Measurements from ENCODE around the gene ZNF462.

GRCh38 chr9:105245626-105245835 is 1.1 kb downstream of the SLC44A1 start:
- PRO-cap: bidirectional peak, plus-strand start at chr9:105245691, minus-strand start at chr9:105245529
- RAMPAGE, long total RNA, 4 experiments: no peak in any of the 4 experiments

DNA sequence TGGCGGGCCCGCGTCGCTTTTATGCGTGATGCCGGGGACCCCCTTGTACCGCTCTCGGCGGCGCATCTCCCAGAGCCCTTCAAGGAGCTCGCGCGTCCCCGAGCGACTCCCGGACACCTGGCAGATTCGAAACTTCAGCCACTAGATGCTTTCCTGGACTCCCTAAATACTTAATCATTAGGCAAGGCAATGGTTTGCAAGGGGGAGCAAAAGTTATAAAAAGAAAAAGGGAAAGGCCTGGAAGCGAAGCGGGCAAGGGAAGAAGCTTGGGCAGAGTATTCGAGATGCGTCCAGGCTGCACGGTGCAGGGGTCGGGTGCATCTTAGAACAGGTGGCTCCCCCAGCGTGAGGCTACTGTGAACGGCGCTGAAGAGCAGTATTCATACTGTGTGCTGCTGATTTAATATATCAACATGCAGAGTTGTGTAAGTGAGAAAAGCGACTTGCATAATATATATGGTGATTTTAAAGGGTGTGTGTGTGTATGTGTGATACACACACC is 5.7 kb upstream of the TAL2 start:
- PRO-cap: no peak
- RAMPAGE, long total RNA, 4 experiments: no peak in any of the 4 experiments

DNA sequence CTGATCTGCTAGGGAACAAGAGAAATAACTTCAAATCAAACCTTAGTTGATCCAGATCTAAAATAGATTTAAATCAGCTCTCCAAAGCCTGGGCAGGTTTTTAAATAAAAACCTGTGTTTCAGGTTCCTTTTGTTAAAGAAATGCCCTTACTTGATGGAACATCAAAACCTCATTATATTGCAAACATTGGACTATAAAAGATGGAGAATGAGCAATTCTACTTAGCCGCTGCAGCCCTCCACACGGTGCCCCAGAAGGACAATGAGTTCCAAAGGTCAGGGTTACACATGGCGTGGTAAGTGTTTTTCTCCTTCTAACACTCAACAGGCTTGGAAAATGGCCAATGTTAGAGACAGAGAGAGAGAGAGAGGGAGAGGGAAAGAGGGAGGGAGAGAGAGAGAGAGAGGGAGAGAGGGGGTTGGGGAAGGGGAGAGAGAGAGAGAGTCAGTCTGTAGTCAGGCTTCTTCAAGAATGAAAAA is 324.6 kb downstream of the TMEM38B start:
- PRO-cap: no peak
- RAMPAGE, long total RNA, 4 experiments: no peak in any of the 4 experiments

DNA sequence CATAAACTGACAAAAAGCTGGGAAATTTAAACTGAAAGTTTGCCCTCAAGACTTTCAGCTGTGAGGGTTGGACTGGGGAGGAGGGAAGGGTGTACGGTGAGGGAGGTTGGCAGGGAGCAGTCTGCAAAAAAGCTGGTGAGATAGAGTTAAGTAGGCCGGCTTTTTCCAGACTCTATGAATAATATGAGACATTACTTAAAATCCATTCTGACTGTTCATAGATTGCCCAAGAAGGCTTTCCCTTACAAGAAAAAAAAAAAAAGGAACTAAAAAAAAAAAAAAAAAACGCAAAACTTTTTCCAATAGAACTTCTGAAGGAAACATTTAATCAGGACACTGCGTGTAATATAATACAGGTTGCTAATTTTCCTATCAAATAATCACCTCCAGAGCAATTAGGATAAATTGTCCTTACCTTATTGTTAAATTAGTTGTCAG is 164.7 kb upstream of the ZNF462 start:
- PRO-cap: no peak
- RAMPAGE, long total RNA, 4 experiments: no peak in any of the 4 experiments

DNA sequence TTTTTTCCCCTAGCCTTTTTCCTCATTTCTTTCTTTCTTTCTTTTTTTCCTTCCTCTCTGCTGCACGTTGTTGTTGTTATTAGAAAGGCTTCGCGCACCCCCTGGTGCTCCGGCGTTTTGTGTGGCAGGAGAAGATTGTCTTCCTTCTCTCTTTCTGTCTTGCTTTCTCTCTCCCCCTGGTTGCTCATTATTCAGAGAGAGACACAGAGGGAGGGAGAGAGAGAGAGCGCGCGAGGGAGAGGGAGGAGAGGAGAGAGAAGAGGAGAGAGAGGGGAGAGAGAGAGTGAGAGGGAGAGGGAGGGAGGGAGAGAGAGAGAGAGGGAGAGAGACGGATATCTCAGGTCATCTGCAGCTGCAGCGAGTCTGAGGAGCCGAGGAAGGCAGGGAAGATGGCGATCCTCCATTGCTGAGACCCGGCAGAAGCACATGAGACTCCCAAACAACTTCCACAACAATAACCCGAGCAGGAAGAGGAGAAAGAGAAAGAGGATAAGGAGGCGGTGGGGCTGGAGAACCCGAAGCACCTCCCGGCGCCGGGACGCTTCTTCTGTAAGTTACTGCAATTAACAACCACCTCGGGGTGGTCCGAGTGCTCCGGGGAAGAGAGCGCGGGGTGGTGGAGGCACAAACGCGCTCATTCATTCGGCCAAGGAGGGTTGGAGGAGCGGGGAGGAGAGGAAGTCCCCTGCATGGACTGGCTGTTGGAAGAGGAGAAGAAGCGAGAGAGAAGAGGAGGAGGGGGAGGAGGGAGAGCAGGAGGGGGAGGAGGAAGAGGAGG is at the start of gene ZNF462:
Gene ZNF462 (plus strand): TSS at position 360 of the 778 bp plus-strand sequence.
- PRO-cap: bidirectional peak, plus-strand start at position 187 of the sequence, minus-strand start outside the sequence; unidirectional peak, plus-strand start at position 360 of the sequence; bidirectional peak, plus-strand start outside the sequence, minus-strand start at position 703 of the sequence
- RAMPAGE, long total RNA, 4 experiments: start-site peak on the plus strand in 2 of 4 experiments, centred at positions 332 to 333 of the sequence, 33 to 59 reads per replicate; start-site peak on the minus strand in 1 of 4 experiments, centred at position 322 of the sequence, 5 reads per replicate

GRCh38 chr9:106921388-106922206 is 58.6 kb downstream of the ZNF462 start:
- PRO-cap: unidirectional peak, minus-strand start at chr9:106921723
- RAMPAGE, long total RNA, 4 experiments: no peak in any of the 4 experiments

DNA sequence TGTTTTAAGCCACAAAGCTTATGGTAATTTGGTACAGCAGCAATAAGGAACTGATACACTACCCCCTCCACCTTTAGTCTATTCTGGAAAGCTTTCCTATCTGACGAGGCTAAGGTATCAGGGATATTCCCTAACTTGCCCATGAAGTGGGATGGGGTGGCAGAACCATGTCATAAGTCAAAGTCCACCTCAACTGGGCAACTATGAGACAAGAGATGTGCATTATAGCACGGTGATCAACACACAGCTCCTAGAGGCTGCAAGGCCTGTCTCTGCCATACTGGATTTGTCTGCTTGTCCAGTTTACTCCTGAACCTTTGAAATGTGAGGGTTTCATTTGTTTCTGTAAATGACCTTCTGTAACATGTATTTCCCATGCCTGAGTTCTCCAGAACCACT is 146.7 kb upstream of the RAD23B start:
- PRO-cap: no peak
- RAMPAGE, long total RNA, 4 experiments: no peak in any of the 4 experiments

GRCh38 chr9:107323789-107324131 is 40.7 kb downstream of the RAD23B start:
- PRO-cap: no peak
- RAMPAGE, long total RNA, 4 experiments: no peak in any of the 4 experiments

DNA sequence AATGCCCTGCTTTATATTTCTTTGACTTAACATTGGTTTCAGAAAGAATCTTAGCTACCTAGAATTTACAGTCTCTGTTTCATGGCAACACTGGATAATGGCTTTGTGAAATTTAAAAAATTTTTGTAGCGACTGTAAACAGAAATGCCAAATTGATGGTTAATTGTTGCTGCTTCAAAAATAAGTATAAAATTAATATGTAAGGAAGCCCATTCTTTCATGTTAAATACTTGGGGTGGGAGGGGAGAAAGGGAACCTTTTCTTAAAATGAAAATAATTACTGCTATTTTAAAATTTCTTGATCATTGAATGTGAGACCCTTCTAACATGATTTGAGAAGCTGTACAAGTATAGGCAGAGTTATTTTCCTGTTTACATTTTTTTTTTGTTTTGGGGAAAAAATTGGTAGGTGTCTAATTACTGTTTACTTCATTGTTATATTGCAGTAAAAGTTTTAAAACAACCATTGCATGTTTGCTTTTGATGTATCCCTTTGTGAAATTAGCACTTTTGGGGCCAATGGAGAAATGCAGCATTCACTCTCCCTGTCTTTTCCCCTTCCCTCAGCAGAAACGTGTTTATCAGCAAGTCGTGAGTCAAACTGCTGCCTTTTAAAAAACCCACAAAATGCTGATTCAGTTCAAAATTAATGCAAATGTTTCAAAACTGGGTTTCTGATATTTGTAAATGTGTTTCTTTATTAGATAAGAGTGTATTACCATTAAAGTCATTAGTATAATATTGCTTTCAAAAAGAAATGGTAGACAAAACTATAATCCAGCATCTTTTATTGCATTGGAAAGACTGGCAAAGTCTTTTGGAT is 47.1 kb downstream of the RAD23B start:
- PRO-cap: no peak
- RAMPAGE, long total RNA, 4 experiments: no peak in any of the 4 experiments

DNA sequence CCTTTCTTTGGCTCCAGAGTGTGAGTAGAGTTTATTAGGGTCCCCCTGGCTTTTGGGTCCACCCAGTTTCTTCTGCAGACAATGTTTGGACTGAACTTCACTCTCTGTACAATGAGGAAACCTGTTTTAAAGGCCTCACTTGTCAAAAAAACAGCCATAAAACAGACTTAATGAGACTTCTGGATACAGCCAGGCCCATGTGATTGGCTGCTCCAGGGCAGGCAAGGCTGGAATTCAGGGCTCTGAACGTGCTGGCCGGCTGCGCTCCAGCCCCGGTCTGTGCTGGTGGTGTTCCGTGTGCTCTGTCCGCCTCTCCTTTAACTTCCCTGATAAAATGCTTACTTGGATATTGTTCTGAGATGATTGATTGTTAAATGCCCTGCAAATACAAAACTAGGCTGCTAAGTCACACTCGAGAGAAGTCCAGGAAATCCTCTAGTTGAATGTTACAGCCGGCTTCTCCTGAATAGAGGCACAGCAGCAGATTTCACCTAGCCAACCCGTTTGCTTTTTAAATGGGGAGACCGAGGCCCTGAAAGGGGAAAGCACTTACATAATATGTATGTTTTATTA is 131.3 kb upstream of the KLF4 start:
- PRO-cap: unidirectional peak, minus-strand start at position 279 of the sequence
- RAMPAGE, long total RNA, 4 experiments: no peak in any of the 4 experiments

- PRO-cap: no peak
- RAMPAGE, long total RNA, 4 experiments: no peak in any of the 4 experiments
These were observed 177.8 kb upstream of the KLF4 start for GRCh38 chr9:107667378-107667822.

DNA sequence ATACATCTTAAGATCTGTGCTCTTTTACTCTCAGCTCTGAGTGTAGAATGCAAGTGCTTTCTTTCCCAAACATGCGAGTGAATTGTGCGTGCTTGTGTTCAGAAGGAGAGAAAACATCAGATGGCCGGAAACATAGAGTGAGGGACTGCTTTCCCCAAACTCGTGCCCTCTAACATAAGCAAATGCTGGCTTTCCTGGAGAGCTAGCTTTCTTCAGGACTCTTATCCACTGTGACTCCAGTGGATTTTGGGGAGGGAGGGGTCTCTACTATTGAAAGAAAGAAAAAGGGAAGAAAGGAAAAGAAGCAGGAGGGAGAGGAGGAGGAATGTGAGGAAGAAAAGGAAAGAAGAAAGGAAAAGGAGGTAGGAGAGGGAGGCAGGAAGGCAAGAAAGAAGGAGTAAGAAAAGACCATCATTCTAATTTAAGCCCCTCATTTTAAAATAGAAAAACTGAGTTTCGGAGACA is 330.8 kb upstream of the KLF4 start:
- PRO-cap: no peak
- RAMPAGE, long total RNA, 4 experiments: no peak in any of the 4 experiments

DNA sequence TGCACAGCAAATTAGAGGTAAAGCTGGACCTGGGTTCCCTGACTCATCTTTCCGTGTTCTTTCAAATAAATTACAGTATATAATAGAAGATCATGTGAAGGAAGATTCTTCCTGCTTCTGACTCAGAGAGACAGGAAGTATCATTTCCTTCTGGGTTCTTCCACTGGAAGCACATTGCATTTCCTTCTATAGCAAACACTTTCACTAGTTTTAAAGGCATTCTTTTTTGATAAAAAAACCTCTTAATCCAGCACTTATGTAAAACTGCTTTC is 566.6 kb upstream of the KLF4 start:
- PRO-cap: unidirectional peak, plus-strand start at position 140 of the sequence
- RAMPAGE, long total RNA, 4 experiments: no peak in any of the 4 experiments

DNA sequence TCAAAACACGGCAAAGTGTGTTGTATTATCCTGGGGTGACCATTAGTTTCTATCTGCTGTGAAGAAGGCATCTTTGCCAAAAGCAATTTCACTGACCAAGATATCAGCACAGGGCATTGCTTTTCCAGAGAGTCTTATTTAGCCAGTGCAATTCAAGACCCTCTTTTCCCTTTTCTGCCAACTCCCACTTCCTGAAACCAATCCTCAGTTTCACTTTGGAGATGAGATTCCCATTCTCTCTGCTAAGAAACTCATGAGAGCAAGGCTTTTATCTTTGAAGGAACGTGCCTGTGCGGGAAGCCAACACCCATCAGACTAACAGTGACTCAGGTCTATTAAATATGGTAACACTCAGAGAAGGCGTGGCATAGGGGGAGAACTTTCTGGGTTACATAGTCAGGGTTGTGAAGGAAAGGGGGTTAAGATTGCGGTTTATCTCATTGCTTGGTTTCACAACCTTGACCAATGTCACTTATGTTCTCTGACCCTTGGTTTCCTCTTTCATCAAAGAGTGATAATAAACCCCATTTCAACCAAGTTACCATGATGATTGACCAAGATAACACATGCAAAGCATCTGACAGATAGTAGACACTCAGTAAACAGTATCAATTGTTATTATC is 666.9 kb upstream of the KLF4 start:
- PRO-cap: no peak
- RAMPAGE, long total RNA, 4 experiments: no peak in any of the 4 experiments

DNA sequence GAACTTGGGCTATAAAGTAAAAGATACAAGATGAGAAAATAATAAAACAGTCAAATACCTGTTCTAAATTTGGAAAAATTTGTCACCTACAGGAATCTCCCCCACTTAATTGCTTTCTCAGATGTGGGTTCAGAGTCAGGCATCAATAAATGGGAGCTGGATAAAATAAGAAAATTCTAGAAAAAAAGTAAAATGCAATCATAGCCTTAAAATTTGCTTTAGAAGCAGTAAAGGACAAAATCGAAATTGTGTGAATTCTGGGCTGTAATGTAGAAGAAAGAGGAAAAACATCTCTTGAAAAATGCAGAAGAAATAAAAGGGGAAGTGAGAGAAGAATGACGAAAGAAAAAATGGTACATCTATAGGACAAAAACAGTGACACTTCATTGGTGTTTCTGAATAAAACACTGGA is 642.4 kb downstream of the ACTL7B start:
- PRO-cap: unidirectional peak, minus-strand start at position 272 of the sequence
- RAMPAGE, long total RNA, 4 experiments: no peak in any of the 4 experiments

GRCh38 chr9:108440044-108440433 is 415.7 kb downstream of the ACTL7B start:
- PRO-cap: unidirectional peak, plus-strand start at chr9:108440261
- RAMPAGE, long total RNA, 4 experiments: no peak in any of the 4 experiments

DNA sequence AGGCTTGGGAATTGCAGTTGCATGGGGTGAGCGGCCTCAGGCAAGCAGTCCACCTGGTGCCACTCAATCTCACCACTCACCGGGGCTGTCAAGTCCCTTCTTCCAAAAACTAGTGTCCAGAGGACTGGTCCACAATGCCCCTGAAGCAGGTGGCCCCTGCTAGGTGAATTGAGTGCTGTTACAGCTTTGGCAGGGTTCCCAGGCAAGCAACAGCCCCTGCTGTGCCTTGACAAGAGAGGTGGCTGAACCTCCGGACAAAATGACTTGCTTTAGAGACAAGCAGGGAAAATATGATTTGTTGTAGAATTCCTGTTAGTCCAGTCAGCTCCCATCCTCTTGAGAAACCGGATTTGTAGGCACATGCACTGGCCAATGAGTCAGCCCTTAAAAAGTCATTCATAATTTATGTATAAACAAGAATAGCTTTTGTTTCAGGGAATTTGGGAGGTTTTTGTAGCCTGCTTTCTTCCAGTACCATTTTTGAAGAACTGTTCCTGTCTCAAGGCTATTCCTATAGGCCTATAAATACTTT is 411.2 kb downstream of the ACTL7B start:
- PRO-cap: unidirectional peak, minus-strand start at position 244 of the sequence; unidirectional peak, minus-strand start at position 261 of the sequence; unidirectional peak, minus-strand start at position 323 of the sequence
- RAMPAGE, long total RNA, 4 experiments: start-site peak on the minus strand in 1 of 4 experiments, centred at position 264 of the sequence, 9 reads per replicate

DNA sequence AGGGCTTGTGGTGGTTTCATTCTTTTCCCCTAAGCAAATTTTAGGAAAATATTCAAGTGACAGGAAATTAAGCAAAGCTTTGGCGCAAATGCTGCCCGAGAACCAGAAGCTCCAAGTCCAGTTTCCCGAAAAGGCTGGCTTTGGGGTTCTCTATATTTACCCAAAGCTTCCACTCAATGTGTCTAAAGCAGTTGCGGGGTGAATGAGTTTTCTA is 147.0 kb downstream of the ACTL7B start:
- PRO-cap: no peak
- RAMPAGE, long total RNA, 4 experiments: no peak in any of the 4 experiments

DNA sequence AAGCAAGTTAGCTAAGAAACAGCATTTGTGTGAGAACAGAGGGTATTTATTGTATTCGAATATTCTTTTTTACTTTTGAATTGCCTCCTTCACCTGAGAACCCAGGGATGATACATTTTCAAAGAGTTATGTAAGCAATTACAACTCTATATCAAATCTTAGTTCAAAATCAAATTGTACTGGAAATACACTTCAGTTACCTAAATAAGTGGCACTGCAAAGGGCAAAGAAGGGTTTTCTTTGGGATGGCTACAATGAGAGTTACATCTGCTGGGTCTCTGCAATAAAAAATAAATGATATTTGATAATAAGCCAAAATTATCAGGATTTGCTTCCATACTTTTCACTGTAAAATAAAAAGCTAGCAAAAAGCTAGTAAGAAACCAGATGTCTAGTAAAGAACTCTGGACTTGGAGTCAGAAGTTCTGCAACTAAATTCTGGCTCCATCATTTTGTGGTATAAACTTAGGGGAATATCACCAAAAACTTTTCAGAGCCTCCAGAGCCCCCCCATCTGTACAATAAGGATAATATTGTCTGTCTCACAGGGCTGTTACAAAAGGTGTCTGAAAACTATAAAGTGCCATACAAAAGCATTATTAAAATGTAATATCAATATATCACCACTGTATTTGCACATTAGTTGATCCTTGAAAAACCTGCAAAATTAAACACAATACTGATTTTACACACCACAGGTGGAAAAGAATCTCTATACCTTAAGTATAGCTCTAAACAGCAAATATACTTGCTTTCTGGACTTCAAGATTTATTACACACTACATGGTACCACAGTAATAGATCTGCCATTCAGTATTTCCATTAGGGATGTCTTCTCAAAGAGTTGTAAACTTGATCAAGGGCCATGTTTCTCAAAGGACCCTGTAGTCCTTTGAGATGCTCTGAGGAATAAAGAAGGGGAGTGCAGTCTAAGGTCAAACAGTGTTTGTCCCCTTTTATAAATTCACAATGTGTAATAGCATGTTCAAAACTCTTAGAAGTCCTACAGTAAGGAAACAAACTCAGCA is 2.2 kb upstream of the CTNNAL1 start:
- PRO-cap: no peak
- RAMPAGE, long total RNA, 4 experiments: no peak in any of the 4 experiments

GRCh38 chr9:109080812-109081011 is 39.0 kb downstream of the TMEM245 start:
- PRO-cap: no peak
- RAMPAGE, long total RNA, 4 experiments: no peak in any of the 4 experiments